Foreskin fibroblast (primary cell): ENCODE results near the genes BMP4 and MAPK1IP1L.

DNA sequence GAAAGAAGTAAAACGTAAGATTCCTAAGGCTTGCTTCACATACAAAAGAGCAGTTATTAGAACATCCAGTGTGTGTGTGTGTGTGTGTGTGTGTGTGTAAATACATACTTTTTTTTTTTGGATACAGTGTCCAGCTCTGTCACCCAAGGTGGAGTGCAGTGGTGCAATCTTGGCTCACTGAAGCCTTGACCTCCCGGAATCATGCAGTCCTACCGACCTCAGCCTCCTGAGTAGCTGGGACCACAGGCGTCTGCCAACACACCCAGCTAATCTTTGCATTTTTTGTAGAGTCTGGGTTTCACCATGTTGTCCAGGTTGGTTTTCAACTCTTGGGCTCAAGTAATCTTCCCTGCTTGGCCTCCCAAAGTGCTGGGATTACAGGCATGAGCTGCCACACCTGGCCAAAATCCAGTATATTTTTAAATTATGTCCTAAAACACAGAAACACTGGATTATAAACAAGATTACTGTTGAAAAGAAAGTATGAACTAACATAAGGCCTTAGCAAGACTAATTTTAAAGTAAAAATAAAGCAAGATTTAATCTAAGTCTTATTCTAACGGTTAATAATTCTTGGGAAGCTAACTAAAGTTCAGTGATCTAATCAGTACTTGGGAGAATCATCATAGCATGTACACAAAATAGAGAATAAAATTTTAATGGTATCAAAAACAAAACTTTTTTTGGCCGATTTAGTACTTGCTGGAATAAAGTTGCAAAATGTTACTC is 92.6 kb upstream of the FERMT2 start:
- RRBS, result no CpG with 5 or more reads among the region's 6 CpGs

DNA sequence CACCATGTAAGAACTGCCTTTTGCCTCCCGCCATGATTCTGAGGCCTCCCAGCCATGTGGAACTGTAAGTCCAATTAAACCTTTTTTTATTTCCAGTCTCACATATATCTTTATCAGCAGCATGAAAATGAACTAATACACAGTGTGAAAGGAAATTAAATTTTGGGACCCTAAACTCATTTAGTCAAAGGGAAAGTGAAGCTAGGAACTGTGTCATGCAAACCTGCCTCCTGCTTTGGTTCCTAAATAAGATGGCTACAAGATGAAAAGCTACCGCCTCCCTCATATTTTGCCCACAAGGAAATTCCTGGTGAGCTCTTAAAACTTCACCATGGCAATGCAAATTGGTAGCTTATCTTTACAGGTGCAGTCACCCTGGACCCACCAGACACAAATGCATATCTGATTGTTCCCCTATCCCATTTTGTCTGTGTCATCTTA is 91.9 kb upstream of the DDHD1 start:
- RRBS, result no CpG with 5 or more reads among the region's 2 CpGs

DNA sequence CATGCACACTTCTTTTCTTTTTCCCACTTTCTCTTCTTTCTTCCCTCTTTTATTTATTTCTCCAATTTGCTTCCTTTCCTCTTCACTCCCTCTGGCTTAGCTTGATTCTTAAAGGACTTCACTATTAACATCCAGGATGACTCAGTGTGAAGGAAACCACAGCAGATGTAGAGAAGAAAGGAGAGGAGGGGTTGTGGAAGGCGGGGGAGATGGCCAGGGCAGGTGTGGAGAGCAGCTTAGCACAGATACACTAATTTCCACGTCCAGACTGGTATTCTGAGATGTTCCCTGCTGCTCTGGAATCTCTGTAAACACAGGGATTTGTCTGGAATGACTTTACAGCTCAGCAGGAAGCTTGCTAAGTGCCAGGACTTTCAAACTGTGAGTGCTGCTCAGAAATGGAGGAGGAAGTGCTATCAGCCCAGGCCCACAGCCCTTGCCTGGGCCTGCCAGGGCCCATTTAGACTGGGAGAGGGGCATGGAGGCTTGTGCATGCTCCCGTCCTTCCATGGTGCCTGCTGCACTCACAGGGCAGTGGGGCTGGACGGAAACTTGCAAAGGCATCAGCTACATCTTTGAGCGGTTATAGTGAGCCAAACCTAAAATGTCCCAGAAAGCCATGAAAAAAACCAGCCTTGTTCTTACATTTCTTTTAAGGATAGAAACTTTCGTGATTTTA is 202.5 kb upstream of the DDHD1 start:
- RRBS, result no CpG with 5 or more reads among the region's 6 CpGs

GRCh38 chr14:53613289-53614410 is 343.0 kb downstream of the BMP4 start:
- RRBS, result no CpG with 5 or more reads among the region's 15 CpGs

DNA sequence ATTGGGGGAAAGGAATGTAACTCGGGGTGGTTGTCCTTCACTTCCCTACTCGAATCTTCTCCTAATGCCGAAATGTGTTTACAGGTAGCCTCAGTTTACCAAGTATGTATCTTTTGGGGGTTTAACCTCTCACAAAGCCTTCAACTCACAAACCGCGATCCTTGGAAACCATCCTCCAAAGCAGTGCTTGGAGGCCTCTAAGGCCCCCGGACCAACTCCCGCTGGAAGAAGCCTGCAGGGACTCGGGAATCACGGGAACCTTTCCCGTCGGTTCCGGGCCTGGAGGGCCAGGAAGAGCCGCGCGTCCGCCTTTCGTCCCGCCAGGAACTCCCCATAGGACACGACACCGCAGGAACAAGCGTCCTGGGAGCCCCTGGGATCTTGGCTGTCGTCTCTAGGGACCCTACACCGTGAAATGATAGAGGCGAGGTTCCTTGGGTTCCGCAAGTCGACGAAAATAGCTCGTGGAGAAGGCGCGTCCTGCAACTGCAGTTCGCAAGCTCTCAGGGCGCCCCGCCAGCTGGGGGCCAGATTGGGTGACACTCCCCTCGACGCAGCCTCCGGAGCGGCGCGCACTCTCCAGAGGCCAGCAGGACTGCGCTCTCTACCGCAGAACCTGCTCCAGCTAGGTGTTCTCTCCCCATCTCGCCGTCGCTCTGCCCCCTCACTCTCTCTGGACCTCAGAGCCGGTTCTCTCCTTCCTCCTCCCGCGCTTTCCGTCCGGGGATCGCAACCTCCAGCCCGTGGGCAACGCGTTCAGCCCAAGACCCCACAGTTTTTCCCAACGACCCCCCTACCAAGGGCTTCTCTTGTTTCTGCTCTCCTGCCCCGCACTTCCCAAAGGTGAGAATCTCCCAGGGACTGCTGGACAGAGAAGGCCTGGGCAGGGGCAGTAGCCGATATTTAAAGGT is 884 bp downstream of the BMP4 start:
- RRBS, result 2% methylated on average over 7 of the region's 56 CpGs

DNA sequence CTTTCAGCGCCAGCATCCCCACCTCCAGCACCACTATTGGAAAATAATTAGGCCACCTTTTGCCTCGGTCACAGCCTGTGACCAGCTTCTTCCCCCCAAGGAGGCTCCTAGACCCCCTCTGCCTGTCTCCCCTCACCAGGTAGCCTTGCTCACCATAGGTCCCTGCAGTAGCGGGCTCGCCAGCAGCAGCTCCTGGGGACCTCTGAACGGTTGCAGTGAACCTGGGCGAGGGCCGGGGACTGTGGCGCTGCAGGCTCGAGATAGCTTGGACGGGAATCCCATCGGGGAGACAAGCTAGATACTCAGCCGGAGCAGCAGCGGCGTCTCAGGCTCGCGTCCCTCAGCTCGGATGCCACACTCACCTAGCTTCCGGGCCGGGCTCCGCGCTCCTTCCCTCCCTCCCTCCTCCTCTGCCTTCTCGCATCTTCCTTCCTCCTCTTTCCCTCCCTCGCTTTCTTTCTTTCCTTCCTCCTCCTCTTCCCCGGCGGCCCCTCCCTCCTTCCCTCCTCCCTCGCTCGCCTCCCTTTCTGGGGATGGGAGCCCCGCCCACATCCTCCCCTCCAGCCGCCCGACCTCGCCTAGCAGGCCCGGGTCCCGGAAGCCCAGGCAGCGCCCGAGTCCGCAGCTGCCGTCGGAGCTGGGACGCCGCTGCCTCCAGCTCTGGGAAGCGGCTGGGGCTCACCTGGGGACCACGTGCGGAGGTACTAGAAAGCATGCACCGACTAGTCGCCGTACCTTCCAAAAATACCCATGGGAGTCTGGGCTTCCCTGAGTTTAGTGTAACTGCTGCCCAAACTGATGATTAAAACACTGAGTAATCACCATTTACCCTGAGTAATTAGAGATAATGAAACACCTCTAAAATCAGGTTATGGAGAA is at the start of gene BMP4:
Gene BMP4 (minus strand): TSS at position 429 of the 879 bp plus-strand sequence.
- RRBS, result 1% methylated on average over 17 of the region's 46 CpGs

- RRBS, result no CpG with 5 or more reads among the region's 42 CpGs
Observed at GRCh38 chr14:53963504-53964115, 7.0 kb upstream of the BMP4 start.

GRCh38 chr14:54253559-54254049 is 143.2 kb upstream of the CDKN3 start:
- RRBS, result no CpG with 5 or more reads among the region's 5 CpGs

DNA sequence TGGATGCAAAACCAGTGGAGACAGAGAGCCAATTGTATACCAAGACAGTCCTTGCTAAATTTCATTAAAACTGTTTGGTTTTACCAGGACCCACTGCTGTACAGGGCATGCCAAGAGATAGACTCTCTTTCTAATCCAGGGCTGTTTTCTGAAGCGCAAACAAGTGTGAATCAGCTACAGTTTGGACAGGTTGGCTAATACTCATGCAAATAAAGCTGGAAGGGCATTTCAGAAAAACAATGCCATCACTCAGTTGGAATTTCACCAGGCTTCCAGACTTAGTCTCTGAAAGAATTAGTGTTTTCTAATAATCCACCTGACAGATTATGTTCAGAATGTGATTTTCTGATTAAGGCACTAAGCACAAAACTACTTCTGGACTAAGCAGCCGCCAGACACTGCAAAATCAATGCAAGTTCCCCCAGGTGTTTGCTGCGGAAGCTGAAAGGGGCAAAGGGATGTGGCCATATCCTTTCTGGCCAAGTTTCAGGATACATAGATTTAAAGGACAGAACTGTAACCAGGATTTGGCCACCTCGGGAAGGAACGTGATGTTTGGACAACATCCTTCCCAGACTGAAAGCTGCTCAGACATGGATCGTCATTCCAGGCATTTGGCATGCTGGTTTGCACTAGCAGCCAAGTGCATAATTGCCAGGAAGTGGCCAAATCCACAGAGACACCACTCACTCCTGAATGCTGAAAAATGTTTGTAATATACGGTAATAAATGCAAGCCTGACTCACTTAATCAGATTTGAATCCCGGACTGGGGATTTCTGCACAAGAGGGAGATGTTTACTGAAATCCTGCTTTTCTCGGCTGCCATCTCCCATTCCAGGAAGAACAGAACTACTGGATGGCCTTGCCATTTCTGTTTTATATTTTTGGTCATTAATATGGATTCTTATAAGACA is 32.0 kb upstream of the CDKN3 start:
- RRBS, result no CpG with 5 or more reads among the region's 9 CpGs

DNA sequence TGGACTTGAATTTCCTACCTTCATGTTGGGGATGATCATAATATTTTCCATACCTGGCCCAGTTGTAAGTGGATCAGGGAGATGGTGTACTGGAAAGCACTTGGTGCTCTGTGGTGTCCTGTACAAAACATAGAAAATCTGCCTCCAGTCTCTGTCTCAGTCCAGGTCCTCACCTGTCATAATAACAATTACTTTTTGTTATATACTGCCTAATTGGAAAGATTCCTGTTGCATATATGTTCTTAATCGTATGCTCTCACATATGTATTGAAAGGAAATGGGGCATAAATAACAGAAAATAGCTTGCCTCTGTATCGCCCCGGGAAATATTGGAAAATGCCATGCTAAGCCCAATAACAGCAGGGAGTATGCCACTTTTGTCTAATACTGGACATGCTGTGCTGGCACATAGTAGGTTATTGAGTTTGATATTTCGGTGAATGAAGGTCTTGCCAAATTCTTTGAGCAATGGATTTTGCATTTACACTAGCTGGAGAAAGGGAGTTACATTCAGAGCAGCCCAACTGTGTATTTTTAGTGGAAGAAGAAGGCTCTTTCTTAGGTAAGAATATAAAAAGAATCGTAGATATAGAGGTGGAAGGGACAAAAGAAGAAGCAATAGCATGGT is 41.4 kb downstream of the SAMD4A start:
- RRBS, result no CpG with 5 or more reads among the region's 5 CpGs

GRCh38 chr14:54637159-54637633 is 70.3 kb downstream of the SAMD4A start:
- RRBS, result no CpG with 5 or more reads among the region's 10 CpGs

GRCh38 chr14:54642495-54643436 is 75.8 kb downstream of the SAMD4A start:
- RRBS, result no CpG with 5 or more reads among the region's 10 CpGs

DNA sequence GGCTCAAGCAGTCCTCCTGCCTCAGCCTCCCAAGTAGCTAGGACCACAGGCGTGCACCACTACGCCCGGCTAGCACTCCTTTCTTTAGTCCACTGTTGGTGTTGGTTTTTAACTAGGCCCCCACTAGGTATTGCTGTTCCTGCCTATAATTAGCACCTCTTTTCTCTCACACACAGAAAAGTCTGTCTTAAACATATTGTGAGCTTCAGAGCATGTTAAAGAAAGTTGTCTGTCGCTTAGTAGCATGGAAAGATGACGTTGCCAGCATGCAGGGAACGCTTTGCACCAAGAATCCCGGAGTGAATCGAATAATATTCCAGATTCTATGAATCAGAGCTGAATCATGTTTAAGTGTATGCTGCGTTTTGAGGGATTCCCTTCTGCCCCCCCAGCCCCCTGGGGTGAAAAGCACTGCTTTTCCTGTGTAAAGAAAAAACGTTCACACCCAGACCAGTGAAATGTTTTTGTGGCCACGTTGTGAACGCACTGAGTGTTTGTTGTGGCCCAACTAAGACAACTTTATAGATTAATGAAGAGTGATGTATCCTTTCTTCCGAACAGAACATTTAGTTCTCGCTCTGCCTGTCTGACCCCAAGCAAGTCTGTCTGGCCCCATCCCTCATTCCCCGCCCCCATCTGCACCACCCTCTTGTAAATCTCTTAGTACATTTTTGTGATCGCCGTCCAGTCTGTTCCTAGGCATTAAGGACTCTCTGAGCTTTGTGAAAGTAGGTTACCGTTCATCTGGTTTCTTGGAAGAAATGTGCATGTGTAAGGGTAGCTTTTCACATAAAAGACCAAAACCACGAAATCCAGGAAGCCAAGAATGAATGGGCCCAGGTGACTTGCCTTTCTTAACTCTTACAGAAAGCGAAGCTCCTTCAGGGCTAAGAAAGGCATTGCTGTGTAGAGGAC is 102.9 kb downstream of the SAMD4A start:
- RRBS, result no CpG with 5 or more reads among the region's 20 CpGs

- RRBS, result no CpG with 5 or more reads among the region's 9 CpGs
Observed at GRCh38 chr14:54673031-54673921, 106.3 kb downstream of the SAMD4A start.

GRCh38 chr14:54790829-54791567 is 111.6 kb downstream of the GCH1 start:
- RRBS, result no CpG with 5 or more reads among the region's 6 CpGs

- RRBS, result 5% methylated on average over 14 of the region's 107 CpGs
Observed at GRCh38 chr14:55051265-55052248, at the start of gene MAPK1IP1L. TSS of gene MAPK1IP1L (plus strand) at chr14:55051647.

DNA sequence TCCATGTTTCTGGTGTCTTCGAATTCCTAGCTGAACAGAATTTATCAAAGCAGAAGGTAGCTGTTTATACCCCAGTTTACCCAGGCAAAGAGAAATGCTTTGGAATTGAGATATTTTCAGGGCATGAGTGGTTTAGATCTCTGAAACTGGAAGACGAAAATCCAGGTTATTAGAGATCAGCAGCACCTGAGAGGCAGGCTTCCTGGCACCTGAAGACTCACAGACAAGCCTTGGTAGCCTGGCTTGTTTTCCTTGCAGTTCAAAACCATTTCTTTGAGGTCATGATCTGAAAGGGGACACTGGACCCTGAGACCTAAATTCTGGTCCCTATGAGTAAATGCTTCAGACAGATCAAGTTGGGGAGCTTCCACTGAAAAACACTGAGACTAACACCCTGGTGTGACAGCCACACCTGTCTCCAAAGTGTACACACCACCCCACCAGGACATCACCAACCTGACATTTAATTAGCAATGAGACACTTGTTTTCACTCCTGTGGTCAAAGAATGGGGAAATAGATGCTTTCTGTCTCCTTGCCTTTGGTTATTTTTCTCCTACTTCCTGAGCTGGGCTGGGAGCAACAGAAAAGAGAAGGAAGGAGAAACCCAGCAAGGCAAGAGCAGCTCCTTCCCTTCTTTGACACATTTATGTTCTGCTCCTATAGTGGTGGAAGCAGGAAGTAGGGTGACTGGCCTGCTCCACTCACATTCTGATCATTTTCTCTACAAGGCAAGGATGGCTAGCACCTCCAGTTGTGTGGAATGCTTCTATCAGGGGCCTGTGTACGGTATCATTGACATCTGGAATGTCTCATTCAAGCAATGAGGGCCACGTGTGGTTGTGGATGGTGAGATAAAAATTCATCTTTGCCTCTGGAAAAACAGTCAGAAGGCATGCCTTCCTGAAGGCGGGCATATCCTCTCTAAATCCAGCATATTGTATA is 25.1 kb upstream of the LGALS3 start:
- RRBS, result no CpG with 5 or more reads among the region's 5 CpGs

GRCh38 chr14:55107484-55108559 is 21.2 kb upstream of the LGALS3 start:
- RRBS, result no CpG with 5 or more reads among the region's 22 CpGs

GRCh38 chr14:55180448-55180942 is 10.9 kb downstream of the DLGAP5 start:
- RRBS, result no CpG with 5 or more reads among the region's 5 CpGs